Placental pericyte (primary cell): ENCODE measurements around a stretch of chr15.

- CAGE, long polyA plus RNA, result no peak
Observed at GRCh38 chr15:71112472-71112844, 2.8 kb upstream of the THSD4 start.

GRCh38 chr15:71114722-71115192 is 514 bp upstream of the THSD4 start:
- CAGE, long polyA plus RNA, result no peak

DNA sequence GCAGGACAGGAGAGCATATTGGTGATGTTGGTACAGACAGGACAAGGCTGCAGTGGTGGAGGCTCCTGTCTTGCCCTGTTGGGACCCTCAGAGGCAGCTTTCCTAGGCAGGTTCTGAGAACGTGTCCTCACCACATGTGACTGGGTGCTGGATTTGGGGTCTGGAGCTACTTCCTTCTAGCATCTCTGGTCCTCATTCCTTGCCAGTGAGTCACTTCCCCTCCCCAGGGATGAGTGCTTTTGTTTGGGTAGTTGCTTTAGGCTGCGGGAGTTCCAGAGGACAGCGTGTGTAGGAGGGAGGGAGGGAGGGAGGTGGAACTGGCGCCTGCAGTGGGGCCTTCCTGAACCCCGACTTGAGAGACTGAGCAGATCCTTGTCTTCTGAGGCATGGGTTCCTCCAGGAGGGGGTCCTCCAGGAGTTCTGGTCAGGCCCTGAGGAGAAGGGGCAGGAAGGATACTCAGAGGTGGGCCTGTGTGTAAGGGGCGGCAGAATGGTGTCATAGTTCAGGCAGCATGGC is 21.2 kb downstream of the THSD4 start:
- CAGE, long polyA plus RNA, result no peak

DNA sequence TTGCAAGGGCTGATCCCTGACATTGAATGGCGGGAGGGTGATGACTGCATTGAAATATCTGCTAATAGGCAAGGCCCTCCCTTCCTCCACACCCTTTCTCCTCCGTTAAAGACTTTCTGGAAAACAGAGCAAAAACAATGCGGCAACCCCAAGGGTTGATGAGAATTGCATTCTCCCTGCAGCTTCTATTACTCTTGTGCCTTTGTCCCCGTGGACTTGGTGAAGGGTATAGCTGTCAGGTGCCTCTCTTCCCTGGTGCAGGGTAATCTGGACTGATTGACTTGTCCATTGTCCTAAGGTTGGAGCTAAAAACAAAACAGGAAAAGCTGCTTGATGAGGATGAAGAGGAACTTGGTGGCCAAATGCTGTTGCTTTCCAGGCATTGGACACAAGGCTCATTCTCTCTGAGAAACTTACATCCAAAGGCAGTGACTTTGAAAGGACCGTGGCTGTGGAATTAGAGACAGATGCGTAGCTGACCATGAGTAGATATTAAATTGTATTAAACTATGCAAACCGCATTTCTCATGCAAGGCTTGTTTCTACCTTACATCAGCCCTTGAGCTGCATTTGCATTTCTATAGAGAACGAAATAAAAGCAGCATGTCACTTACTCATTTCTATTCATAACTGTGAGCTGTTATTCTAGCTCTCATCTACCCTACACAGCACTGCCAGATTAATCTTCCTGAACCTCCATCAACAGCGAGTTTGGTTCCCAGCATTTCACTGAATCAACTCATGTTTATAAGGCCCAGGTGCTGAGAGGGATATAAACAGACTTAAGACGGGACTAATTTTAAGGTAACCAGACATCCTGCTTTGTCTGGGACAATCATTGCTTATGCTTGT is 72.1 kb downstream of the THSD4 start:
- CAGE, long polyA plus RNA, result no peak

GRCh38 chr15:71278767-71279197 is 163.5 kb downstream of the THSD4 start:
- CAGE, long polyA plus RNA, result no peak

GRCh38 chr15:71296339-71296744 is 181.1 kb downstream of the THSD4 start:
- CAGE, long polyA plus RNA, result no peak

- CAGE, long polyA plus RNA, result no peak
Observed at GRCh38 chr15:71314754-71315335, 199.6 kb downstream of the THSD4 start.

DNA sequence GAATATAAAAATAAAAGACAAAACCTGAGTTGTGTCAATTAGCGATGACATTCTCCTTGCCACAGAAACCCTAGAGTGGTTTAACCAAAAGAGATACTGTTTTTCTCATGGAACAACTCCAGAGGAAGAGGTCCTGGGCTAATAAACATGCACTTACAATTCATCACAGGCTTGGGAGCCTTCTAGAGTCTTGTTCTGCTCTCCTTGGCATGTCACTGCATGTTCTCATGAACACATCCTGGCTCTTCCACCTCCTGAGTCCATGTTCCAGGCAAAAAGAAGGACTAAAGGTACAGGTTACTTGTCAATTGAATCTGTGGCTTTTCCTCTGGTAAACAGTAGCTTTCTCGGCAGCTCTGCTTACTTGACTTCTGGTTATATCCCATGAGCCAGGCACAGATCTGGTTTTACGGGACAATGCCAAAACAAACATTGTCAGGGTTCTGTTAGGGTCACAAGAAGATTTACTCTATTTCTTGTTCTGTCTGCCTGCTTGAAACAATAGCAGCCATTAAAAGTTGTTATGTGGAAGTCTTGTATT is 332.5 kb downstream of the THSD4 start:
- CAGE, long polyA plus RNA, result no peak

DNA sequence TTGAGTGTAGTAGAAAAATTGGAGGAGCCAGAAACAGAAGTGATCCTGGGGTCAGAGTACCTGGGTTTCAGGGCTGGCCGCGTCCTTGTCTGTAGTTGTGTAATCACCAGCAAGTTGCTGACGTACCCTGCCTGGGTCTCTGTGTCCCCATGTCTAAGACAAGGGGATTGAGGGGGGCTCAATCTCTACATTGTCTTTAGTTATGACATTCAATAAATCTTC is 295.1 kb upstream of the NR2E3 start:
- CAGE, long polyA plus RNA, result no peak

DNA sequence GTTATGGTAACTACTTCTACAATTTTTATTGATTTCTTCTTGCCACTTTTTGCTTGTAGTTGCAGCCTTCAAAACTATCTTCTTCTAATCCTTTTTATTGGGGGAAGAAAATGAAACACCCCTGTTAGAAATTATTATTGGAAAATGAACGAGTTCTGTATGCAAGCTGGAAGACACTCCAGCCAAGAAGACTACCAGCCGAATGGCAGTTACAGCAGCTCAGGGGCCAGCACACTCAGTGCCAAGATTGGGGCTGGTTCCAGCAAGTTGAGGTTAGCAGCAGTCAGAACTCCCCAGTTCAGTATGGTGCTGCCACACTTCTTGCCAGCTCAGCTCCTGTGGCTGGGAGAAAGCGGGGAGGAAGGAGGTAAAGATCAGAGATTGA is 280.3 kb upstream of the NR2E3 start:
- CAGE, long polyA plus RNA, result no peak

- CAGE, long polyA plus RNA, result no peak
Observed at GRCh38 chr15:71567112-71567805, 243.1 kb upstream of the NR2E3 start.

GRCh38 chr15:71690327-71691017 is 119.9 kb upstream of the NR2E3 start:
- CAGE, long polyA plus RNA, result no peak

GRCh38 chr15:71757715-71758328 is 52.5 kb upstream of the NR2E3 start:
- CAGE, long polyA plus RNA, result no peak

DNA sequence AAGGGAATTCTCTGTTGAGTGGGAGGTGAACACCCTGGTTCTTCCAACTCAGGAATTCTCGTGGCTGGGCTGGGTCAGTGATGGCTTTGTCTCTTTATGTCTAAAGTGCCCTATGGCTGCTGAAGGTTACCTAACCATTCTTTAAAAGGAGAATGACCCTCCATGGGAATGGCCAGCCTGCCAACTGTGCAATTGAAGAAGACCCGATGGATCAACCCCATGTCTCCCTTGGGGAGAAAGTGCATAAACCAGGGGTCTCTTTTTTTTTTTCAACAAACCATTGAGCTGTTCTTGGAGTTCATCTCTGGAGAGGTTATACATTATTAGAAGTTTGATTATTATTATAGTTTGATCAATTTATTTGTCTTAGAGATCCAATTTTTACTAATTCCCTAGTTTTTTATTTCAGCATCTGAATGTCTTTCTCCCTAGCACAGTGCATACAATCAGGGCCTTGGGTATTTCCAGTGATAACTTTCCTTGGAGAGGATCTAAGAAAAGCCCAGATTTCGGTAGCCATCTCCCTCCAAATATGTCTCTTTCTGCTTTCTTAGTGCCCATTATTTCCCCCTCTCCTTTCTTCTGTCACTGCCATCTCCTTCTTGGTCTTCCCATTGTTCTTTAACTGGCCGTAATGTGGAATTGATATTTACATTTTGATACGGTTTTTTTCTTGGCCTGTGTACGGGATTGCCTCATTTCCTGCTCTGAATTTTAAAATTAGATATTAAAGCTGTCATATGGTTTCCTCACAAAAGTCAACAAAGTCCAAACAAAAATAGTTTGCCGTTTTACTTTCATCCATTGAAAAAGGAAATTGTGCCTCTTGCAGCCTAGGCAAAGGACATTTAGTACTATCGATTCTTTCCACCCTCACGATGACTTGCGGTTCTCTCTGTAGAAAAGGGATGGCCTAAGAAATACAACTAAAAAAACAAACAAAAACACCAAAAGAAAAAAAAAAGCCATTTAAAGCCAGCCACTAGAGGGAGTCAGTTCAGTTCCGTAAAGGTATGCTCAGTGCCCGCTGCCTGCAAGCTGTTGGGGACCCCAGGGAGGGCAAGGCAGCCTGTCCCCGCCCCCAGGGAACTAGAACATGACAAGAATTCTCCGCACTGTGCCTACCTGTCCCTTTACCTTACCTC is 30.4 kb upstream of the NR2E3 start:
- CAGE, long polyA plus RNA, result no peak

- CAGE, long polyA plus RNA, result no peak
Observed at GRCh38 chr15:71780733-71781287, 29.5 kb upstream of the NR2E3 start.

- CAGE, long polyA plus RNA, result no peak
Observed at GRCh38 chr15:72084148-72085015, 33.6 kb downstream of the MYO9A start.

DNA sequence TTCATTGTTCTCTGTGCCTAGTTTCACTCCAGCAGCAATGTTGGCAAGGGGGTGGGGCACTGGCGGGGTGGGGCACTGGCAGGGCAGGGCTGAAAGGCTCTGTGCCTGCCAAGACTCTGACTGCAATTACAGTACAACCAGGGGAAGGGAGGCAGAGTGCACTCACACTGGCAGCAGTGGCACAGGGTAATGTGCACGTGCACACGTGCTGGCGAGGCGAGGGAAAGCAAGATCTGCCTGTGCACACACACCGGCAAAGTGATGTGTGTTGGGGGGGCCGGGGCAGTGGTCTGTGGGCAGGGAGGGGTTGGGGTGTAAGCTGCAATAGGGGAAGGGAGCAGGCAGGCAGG is 31.6 kb downstream of the MYO9A start:
- CAGE, long polyA plus RNA, result no peak

DNA sequence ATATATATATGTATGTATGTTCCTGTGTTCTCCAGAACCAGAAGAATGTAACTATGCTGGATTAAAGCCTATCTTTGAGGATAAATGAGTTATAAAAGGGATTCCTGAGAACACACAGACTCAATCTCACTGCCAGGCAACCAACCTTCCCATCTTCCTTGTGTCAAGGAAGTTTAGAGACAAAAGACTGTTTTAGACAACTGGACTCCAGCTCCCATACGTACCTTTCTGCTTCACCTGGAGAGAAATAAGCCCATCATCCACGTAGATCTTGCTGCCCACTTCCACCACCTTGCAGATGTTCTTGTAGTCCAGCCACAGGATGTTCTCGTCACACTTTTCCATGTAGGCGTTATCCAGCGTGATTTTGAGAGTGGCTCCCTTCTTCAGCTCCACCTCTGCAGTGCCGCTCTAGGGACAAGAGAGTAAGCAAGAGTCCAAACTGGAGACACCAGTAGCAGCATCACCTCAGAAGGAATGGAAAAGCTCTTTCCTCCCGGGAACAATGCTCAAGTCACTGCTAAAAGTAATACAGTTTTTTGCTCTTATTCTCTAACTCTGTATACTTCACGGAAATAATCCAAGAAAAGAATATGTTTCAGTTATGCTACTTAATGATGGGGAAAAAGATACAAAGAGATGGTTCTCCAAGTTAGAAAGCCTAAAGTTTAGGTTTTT is 12.0 kb upstream of the GRAMD2A start:
- CAGE, long polyA plus RNA, result no peak

DNA sequence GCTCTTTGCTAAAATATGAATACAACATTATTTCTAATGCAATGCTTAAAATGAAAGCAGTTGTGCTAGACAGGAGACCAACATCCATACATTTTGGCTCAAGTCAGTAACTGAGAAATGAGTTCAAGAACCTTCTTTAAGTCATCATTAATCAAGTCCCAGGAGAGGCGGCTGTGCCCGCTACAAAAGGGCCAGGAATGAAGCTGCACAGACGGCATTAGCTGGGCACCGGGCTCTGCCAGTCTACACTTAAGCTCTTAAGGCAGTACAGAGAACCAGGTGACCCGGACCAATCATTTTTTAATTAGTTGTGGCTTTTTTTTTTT is 3.0 kb downstream of the PKM start:
- CAGE, long polyA plus RNA, result no peak

- CAGE, long polyA plus RNA, result no peak
Observed at GRCh38 chr15:72497471-72497844, 23.3 kb downstream of the ARIH1 start.